Bronchus (tissue), 1 donor: ENCODE data around the genes POR and SRRM3.

DNA sequence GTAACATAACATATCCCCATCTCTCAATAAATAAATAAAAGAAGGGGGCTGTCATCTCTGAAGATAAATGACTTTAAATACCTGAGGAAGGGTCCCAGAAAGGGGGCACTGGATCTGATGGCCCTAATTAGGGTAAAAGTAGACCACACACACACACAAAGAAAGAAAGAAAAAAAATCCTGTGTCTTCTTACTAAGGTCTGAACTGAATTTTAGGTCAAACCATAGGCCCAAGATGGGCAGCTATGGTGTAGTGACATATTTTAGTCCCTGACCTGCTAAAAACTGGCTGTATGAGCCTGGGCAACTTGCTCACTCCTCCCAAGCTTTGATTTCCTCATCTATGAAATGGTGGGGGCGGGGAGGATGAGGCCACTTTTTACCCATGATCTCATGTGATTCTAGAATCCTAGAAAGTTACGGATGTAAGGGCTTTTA lies 6.0 kb upstream of the CCL24 start:
- PRO-cap, result no peak

DNA sequence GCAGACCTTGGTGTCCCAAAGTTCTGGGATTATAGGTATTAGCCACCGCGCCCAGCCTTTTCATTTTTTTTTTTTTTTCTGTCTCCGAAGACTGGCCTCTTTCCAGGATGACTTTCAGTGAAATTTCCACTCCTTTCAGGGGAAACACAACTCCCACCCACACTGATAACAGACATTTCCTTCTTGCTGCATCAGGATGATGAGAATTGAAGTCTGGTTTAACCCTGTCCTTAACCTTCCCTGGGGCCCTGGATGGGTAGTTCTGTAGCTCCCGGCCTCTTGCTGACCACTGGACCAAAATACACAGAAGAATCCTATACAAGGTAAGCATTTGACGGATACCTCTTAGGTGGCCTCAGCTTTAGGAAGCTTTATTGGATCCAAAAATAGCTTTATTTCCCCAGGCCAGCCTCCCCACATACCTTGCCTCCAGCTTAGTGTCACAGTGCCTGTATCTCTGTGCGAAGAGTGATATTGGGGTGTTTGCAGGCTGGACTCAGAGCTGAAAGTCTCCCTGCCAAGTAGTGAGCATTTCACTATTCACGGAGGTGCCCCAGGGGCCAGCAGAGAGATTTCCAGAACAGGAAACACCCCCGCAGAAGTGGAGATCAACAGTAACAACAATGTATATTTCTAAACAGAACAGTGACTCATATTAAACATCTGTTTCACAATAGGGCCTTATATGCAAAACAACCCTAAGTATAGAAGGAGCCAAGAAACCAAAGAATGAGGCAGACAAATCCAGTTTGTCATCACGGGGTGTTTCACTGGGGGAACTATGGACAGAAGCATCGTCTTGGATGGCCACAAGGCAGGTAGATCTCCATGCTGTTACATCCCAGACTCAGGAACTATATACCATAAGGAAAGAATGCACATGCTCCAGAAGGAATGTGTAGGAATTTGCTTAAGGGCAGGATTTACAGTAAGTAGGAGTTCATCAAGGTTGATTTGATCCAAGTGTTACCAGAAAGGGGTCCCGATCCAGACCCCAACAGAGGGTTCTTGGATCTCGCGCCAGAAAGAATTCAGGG lies 29.1 kb upstream of the CCL24 start:
- PRO-cap, result no peak

DNA sequence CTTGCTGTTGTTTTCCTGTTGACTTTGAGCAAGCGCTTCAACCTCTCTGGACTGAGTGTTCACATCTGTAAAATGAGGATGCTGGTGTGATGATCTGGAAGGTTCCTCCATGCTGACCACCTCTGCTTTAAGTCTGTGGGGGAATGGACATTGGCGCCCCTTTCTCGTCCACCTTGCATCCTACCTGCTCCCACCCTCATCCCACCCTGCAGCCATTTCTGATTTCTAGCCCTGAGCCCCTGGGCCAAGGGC lies 15.4 kb upstream of the POR start:
- PRO-cap, result no peak

DNA sequence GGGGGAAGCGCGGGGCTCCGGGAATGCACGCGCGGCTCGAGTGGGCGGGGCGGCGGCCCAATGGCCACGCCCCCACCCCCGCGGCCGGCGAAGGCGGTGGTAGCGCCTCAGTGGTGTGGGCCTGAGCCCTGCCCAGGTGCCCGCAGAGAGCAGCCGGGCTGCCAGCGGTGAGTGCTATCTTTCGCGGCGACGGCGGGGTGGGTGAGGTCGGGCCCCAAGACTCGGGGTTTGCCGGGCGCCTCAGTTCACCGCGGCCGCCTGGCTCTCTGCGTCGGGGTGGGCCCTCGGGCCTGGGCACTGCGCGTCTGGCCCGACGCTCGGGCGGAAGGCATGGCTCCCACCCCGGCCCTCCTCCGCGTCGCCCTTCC lies at the start of gene POR:
POR (plus strand) TSS at position 143 of the 368 bp plus-strand sequence.
- PRO-cap, result bidirectional peak, plus-strand start at position 145 of the sequence, minus-strand start outside the sequence

DNA sequence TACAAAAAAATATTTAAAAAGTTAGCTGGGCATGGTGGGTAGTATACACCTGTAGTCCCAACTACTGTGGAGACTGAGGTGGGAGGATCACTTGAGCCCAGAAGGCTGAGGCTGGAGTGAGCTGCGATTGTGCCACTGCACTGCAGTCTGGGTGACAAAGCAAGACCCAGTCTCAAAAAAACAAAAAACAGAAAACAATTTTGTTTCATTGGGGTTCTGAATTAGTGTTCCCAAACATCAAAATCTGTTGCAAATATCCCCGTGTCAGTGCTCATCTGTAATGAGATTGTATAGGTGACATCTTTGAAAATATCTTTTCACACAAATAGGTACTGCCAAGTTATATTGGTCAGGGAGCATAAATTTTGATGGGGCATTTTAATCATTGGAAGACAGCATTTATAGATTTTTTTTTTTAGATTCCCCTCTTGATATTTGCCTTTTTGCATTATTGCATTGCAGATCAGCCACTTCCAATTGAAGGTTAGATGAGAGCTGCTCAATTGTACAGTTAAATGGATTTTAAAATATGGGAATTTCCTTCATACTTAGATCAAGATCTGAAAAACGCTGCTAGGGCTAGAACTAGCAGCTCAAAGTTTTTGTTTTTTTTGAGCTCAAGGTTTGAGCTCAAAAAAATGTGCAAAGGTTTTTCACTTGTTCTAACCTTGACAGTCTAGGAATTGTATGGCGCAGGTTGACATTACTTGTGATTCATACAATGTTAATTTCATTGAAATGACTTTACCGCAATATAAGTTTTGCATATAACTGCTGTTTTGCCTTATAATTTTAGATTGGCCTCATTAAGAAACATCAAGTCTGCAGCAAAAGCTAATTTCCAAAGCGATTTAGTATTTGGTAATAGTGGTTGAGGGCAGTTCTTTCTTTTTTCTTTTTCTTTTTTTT lies 27.4 kb downstream of the POR start:
- PRO-cap, result no peak

- PRO-cap, result no peak
Measured at GRCh38 chr7:75984750-75985380, 9.5 kb downstream of the TMEM120A start.

DNA sequence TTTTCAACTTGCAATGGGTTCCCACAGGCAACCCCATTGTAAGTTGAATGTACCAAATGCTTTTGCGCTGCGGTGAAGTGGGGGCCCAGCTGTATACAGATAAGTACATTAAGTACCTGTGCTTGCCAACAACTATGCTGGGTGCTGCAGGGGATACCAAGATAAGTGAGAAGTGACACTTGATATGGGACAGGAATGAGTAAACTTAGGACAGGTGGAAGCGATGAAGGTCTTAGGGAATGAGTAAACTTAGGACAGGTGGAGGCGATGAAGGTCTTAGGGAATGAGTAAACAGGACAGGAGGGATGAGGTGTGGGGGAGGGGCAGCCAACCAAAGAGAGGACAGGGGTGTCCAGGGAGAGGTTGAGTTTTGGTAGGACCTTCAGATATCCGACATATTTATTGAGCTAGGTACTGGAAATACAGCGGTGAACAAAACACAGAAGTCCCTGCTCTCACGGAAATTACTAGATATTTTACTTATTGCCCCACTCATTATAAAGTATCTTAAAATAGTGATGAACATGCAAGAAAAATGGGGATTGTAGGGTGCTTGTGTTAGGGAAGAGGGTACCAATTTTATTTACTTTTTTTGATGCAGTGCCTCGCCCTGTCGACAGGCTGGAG lies 1.5 kb downstream of the MDH2 start:
- PRO-cap, result no peak

GRCh38 chr7:76201497-76202123 lies at the start of gene SRRM3:
TSS of gene SRRM3 (plus strand) at chr7:76201896.
- PRO-cap, result no peak

GRCh38 chr7:76215243-76215476 lies 13.5 kb downstream of the SRRM3 start:
- PRO-cap, result no peak

DNA sequence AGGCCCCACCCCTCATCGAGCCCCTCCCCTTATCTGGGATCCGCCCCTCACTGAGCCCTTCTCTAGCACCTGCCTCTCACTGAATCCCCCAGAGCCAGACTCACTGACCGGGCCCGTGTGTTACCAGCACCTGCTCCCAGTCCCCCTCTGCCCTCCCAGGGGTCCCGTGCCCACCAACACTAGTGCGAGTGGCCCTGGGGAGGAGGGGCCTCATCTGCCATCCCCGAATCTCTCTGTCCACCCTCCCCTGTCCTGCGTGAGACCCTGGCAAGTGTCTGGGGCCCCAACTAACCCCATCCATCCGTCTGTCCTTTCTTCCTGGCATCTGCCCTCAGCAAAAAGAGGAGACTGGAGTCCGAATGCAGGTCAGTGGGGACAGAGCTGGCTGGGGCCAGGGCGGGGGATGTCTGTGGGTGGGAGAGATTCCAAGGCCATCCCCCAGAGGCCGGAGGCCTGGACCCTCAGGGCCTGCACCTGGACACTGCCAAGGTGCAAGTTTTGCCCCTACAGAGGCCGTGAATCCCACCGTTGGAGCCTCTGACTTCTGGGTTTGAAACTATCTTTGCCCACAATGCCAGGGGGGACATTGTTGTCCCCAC lies 41.8 kb upstream of the HSPB1 start:
- PRO-cap, result no peak

GRCh38 chr7:76282429-76283190 lies 19.9 kb upstream of the HSPB1 start:
- PRO-cap, result bidirectional peak, plus-strand start at chr7:76282646, minus-strand start at chr7:76282528

- PRO-cap, result unidirectional peak, plus-strand start at chr7:76294517; bidirectional peak, plus-strand start at chr7:76294936, minus-strand start at chr7:76294823
Measured at GRCh38 chr7:76294241-76295149, 8.0 kb upstream of the HSPB1 start.

DNA sequence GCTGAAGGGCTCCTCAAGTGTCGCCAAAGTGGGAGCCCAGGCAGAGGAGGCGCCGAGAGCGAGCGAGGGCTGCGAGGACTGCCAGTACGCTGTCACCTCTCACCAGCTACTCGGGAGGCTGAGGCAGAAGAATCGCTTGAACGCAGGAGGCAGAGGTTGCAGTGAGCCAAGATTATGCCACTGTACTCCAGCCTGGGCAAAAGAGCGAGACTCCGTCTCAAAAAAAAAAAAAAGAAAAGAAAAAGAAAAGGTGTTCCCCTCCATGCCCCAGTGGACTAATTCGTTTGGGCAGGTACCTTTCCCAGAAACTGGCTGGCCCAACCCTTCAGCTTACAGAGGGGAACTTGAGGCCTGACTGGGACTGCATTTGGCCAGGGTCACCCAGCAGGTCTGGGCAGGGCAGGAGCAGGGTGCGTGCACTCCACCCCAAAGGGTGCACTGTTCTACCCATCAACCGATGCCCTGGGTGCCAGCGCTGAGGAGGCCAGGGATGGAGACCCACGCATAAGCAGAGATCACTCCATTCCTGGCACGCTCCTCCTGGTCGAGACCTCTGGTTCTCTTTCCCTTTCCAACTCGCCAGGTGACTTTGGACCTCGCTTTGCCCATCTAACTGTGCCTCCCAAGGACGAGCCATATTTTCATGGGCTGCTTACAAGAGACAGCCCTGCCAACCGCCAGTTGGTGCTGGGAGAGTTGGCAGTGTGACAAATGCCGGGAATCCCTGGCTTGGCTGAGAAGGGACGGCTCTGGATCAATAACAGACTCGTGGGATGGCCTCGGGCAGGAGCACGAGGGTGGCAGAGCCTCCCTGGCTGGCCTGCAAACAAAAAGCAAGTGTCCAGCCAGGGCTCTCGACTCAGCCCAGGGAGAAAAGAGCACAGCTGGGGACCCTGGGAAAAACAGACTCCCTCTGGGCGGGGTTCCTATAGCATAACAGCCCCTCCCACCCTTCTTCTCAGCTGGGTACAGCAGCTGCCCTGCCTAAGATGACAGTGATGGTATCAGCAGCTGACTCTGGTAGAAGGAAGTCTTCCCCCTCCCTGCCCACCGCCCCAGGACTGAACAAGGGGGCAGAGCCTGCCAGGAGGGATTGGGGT lies 7.8 kb downstream of the HSPB1 start:
- PRO-cap, result no peak

DNA sequence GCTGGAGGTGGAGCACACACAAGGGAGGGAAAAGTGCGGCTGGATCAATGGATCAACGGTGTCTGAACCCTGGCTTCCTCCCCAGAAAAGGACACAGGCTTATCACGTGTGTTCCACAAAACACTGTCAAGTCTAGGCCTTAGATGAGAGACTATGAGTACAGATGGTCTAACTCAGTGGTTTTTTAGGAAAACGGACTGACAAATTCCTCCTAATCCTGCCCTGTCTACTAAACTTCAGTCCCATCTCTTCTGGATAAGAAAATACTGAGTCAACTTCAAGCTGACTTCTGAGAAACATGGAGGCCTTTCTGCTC lies 27.9 kb downstream of the HSPB1 start:
- PRO-cap, result no peak

- PRO-cap, result no peak
Measured at GRCh38 chr7:76345887-76346180, 13.0 kb downstream of the YWHAG start.

- PRO-cap, result no peak
Measured at GRCh38 chr7:76383290-76383708, 24.5 kb upstream of the YWHAG start.

GRCh38 chr7:76464653-76465504 lies 3.4 kb downstream of the DTX2 start:
- PRO-cap, result no peak

DNA sequence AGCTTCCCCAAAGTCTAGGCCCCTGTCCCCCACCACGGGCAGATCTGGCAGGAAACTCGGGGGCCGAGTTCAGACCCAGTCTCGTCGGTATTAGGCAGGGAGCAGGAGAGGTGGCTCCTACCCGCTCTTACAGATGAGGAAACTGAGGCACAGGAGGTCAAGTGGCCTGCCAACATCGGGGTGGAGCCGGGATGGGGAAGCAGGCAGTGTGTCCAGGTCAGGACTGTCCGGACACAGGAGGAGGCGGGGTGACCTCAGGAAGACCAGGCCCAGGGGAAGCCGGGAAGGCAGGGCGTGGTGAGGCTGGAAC lies 1.7 kb downstream of the UPK3B start:
- PRO-cap, result unidirectional peak, minus-strand start at position 235 of the sequence

DNA sequence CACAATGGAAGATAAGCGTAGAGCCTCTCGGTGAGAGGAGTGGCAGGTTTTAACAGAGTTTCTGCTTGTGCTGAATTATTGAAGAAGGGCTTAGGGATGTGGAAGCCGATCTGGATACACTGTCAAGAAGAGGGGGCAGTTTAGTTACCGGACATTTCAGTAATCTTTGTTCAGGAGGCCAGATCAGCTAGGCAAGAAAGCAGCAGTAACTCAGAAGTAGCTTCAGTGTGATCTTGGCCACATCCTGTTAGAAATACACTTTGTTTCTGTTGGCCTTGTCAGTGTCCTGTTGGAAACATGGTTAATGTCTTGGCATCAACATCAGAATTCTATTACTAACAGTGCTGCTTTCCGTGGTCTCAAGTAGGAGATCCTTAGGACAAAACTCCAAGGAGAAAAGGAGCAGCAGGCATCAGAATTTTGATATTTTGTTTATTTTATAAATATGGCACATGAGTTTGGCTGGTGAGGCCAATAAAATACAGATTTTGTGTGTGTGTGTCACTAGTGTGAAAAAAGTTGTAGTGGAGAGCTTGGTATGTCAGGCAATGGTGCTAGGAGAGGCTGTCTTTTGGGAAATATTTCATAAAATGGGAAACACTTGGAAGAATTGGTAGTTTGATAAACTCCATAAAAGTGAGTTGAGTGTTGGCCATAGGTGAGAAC lies 40.9 kb upstream of the SPDYE16 start:
- PRO-cap, result no peak

DNA sequence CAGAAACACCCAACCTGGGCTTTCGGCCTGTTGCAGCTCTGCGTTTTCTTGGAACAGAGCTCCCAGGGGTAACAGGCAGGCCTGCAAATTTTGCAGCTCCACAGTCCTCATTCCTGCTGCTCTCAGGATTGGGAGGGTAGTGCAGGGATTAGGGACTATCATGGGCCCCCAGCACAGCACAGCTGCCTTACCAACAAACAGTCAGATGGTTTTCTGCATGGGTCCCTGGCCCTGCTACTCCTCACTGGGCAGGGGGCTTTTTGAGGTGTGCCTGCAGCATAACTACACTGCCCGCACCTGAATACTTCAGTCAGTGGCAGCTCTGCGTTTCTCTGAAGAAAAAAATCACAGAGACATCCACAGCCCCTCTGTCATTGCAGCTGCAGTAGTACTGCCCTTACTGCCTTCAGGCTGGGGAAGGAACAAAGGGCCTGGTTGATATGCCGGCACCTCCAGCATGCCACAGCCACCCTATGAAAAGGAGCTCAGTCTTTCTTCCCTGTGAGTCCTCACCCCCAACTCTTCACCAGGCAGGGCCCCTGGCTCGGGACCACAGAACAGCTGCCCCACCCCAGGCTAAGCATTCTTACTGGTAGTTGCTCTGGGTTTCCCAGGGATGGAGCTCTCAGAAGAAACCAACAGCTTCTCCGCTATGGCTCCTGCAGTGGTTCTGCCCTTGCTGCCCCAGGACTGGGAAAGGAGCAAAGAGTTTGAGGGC lies 36.2 kb downstream of the POMZP3 start:
- PRO-cap, result no peak